Measurements from ENCODE around the genes GARIN4, ANGEL2 and PROX1.

- PRO-cap, 5 experiments: peak in 5 of 5 experiments; most common plus-strand start chr1:211579418 (in 5); most common minus-strand start chr1:211579560 (in 4)
- RAMPAGE, long total RNA, 2 experiments: no peak in any of the 2 experiments
- RRBS: 1% methylated on average over 19 of the region's 56 CpGs
Measured at GRCh38 chr1:211579355-211580400, 717 bp upstream of the SLC30A1 start.

DNA sequence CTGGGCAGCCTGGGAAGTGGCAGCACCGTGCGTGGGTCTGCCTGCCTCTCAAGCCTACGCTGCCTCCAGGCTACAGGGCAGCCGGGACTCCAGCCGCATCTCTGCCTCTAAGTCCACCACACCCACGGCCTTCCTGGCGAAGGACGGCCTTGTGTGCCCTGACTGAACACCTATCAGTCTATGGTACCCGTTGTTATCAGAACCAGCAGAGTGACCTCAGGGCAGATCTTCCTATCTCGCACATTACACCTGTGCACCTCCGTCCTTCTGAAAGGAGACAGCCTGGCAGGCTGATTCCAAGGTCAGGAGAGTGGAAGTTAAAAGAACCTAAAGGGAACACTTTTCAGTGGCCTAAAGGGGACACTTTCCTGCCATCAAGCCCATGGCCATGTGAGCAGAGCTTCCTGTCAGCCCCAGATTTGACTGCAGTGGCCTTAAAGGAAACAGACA, 35.7 kb upstream of the SLC30A1 start:
- PRO-cap, 5 experiments: no peak in any of the 5 experiments
- RAMPAGE, long total RNA, 2 experiments: no peak in any of the 2 experiments
- RRBS: no CpG with 5 or more reads among the region's 11 CpGs

DNA sequence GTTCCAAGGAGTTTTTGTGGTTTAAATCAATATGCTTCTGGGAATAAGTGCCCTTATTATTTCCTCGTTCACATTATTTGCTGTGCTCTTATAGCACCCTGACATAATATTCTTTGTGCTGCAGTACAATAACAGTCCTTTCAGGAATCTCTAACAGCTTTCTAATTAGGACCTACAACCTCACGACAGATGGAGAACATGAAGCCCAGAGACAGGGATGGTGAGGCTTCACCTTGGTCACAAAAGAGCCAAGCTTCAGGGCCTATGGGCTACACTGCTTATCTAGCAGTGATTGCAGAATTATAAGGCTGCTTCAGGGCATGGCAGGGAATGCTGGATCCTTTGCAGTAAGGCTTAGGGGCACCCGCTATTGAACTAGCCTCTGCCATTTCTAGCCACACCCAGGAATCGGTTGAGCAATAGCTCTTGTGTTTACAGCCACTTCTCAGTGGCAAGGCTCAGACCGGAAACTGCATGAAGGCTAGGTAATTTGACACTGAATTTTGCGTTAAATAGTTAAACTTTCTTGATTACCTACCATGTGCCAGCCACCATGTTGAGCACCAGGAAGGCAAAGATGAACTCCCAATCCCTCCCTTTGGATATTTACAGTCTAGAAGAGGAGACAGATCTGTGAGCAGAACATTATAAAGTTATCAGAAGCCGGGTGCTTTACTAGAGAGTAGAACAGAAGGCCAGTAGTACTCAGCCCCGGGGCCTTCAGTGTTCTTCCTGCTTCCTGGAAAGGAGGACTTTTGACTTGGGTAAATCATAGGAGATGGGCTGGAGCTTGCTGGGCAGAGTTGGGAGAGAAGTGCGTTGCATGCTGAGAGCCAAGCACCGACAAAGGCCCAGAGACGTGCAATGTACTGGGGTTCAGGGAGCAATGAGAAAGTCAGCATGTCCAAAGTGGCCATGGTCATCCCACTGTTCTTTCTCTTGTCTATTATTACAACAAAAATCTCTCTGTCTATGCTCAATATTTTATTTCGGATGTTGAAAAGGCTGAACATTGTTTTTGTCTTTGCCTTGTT, 98.5 kb upstream of the LPGAT1 start:
- PRO-cap, 5 experiments: peak in 2 of 5 experiments; most common plus-strand start position 461 of the sequence (in 2)
- RAMPAGE, long total RNA, 2 experiments: no peak in any of the 2 experiments
- RRBS: no CpG with 5 or more reads among the region's 12 CpGs

DNA sequence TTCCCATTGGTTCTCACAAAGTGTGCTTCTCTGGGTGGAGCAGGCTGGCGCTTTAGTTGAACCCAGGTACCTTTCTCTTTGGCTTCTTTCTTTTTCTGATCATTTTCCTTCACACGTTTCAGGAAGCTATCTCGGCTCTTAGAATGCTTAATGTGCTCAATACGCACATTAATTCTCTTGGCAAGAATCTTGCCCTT, 15.9 kb downstream of the DTL start:
- PRO-cap, 5 experiments: no peak in any of the 5 experiments
- RAMPAGE, long total RNA, 2 experiments: no peak in any of the 2 experiments
- RRBS: no CpG with 5 or more reads among the region's 4 CpGs

DNA sequence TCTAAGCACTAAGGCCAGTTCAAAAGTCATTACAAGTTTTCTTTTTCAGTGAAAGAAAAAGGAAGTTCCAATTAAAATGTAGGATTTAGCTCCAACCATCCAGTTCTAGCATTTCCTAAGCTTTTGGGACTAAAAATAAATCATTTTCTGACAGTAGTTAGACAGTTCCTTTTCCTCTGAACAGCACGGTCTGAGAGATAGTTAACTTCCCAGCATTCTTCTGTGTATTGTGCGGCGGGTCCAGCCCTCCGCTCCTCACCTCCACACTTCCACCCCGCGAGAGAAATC, 38.2 kb upstream of the PPP2R5A start:
- PRO-cap, 5 experiments: peak in 1 of 5 experiments; most common plus-strand start position 225 of the sequence (in 1)
- RAMPAGE, long total RNA, 2 experiments: no peak in any of the 2 experiments
- RRBS: no CpG with 5 or more reads among the region's 6 CpGs

GRCh38 chr1:212254819-212255481, 30.3 kb upstream of the PPP2R5A start:
- PRO-cap, 5 experiments: peak in 4 of 5 experiments; most common plus-strand start chr1:212255237 (in 3); most common minus-strand start chr1:212255150 (in 3)
- RAMPAGE, long total RNA, 2 experiments: no peak in any of the 2 experiments
- RRBS: no CpG with 5 or more reads among the region's 7 CpGs

GRCh38 chr1:212257224-212257694, 28.0 kb upstream of the PPP2R5A start:
- PRO-cap, 5 experiments: peak in 2 of 5 experiments; most common plus-strand start chr1:212257388 (in 1); most common minus-strand start chr1:212257305 (in 2)
- RAMPAGE, long total RNA, 2 experiments: no peak in any of the 2 experiments
- RRBS: no CpG with 5 or more reads among the region's 7 CpGs

- PRO-cap, 5 experiments: no peak in any of the 5 experiments
- RAMPAGE, long total RNA, 2 experiments: no peak in any of the 2 experiments
- RRBS: no CpG with 5 or more reads among the region's 13 CpGs
Measured at GRCh38 chr1:212283636-212284305, 1.4 kb upstream of the PPP2R5A start.

GRCh38 chr1:212491387-212491998, 58.8 kb downstream of the NENF start:
- PRO-cap, 5 experiments: no peak in any of the 5 experiments
- RAMPAGE, long total RNA, 2 experiments: no peak in any of the 2 experiments
- RRBS: no CpG with 5 or more reads among the region's 5 CpGs

- PRO-cap, 5 experiments: no peak in any of the 5 experiments
- RAMPAGE, long total RNA, 2 experiments: no peak in any of the 2 experiments
- RRBS: no CpG with 5 or more reads among the region's 7 CpGs
Measured at GRCh38 chr1:212605373-212605916, 3.1 kb upstream of the ATF3 start.

GRCh38 chr1:212605917-212606457, 2.6 kb upstream of the ATF3 start:
- PRO-cap, 5 experiments: peak in 4 of 5 experiments; most common plus-strand start chr1:212606330 (in 4); most common minus-strand start chr1:212606233 (in 1)
- RAMPAGE, long total RNA, 2 experiments: no peak in any of the 2 experiments
- RRBS: no CpG with 5 or more reads among the region's 7 CpGs

DNA sequence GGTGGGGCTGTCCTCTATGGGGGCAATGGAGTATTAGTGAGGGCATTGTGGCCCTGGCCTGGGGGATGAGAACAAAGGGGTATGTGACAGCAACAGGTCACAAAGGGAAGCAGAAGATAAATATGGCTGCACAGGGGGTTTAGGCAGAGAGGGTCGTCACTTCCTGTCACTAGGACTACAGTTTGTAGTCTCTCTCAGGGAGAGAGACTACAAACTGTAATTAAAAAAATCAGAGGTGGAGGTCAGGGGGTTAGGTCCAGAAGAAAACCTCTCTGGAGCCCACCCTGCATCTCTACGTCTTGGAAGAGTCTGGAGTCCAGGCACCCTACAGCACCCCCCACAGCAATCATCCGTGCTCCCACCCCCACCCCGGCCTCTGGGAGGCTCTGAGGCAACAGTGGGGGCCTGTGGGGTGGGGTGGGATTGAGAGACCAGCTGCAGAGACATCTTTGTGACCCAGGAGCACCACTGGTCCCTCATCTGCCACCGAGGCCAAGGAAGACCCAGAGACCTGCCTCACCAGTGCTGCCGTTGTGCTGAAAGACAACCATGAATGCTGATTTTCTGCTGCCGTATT, at the start of gene GARIN4:
GARIN4 (plus strand) TSS at position 146 of the 577 bp plus-strand sequence.
- PRO-cap, 5 experiments: no peak in any of the 5 experiments
- RAMPAGE, long total RNA, 2 experiments: no peak in any of the 2 experiments
- RRBS: no CpG with 5 or more reads among the region's 7 CpGs

GRCh38 chr1:212700604-212700820, 872 bp upstream of the BATF3 start:
- PRO-cap, 5 experiments: peak in 3 of 5 experiments; most common plus-strand start chr1:212700638 (in 3)
- RAMPAGE, long total RNA, 2 experiments: no peak in any of the 2 experiments
- RRBS: no CpG with 5 or more reads among the region's 12 CpGs

DNA sequence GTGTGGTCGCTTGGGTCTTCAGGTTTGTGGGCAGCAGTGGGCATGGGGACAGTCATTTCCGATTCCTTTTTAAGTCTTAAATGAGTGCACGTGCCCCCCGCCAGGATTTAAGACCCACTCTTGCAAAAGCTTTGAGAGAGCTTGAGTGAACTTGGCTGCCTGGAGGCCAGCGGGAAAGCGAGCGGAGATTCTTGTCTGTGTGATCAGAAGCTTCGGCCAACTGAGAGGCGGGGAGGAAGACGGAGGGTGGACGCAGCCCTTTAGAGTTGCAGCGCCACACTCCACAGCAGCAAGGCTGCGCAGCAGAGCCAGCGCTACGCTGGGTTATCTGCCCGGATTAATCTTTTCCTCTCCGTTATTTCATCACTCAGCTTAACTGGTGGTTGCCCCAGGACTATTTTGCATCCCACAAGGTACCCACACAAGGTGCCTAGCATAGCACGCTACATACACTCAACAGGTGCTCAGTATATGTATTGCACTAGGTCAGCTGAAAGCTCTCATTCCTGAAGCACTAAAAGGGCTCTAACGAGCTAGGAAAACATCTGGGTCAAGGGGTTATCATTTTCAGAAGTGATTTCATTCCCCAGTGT, 1.4 kb upstream of the BATF3 start:
- PRO-cap, 5 experiments: no peak in any of the 5 experiments
- RAMPAGE, long total RNA, 2 experiments: no peak in any of the 2 experiments
- RRBS: no CpG with 5 or more reads among the region's 19 CpGs

GRCh38 chr1:212979204-212979846, 29.0 kb downstream of the VASH2 start:
- PRO-cap, 5 experiments: no peak in any of the 5 experiments
- RAMPAGE, long total RNA, 2 experiments: no peak in any of the 2 experiments
- RRBS: no CpG with 5 or more reads among the region's 13 CpGs

DNA sequence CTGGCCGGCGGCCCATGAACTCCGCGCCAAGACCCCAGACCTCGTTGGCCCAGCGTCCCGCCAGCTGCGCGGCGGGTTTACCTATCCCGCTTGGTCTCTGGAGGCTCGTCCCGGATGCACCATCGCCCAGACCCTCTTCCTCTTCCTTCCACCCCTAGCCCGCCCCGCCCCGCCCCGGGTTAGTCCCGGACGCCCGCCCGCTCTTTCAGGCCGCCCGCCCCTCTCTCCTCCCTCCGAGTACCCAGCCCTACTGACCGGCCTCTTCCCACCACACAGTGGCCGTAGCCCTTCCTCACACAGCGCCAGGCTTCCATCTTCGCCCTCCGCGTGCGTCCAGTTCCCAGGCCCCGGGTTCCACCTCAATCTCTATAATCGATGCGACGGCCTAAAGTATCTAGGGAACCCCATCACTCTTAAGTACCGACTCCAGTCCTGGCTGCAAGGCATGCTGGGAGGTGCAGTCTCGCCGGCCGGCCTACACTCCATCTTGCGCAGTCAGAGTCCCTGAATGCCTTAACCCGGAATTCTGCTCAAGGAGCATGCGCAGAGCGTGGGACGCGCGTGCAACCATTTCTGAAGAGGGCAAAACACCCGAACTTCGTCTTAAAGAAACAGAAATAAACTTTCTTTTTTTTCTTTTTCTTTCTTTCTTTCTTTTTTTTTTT, at the start of gene ANGEL2:
ANGEL2 (minus strand) TSS at position 510 of the 665 bp plus-strand sequence.
- PRO-cap, 5 experiments: peak in 5 of 5 experiments; most common plus-strand start position 182 of the sequence (in 3); most common minus-strand start position 489 of the sequence (in 5)
- RAMPAGE, long total RNA, 2 experiments: start-site peak on the minus strand in 2 of 2 experiments, centred at positions 109 to 423 of the sequence, 38 to 211 reads per replicate
- RRBS: 2% methylated on average over 31 of the region's 49 CpGs

- PRO-cap, 5 experiments: no peak in any of the 5 experiments
- RAMPAGE, long total RNA, 2 experiments: no peak in any of the 2 experiments
- RRBS: no CpG with 5 or more reads among the region's 2 CpGs
Measured at GRCh38 chr1:213070320-213070851, 19.3 kb downstream of the RPS6KC1 start.

- PRO-cap, 5 experiments: peak in 5 of 5 experiments; most common plus-strand start chr1:213977562 (in 2); most common minus-strand start chr1:213977636 (in 4)
- RAMPAGE, long total RNA, 2 experiments: start-site peak on the plus strand in 1 of 2 experiments, at chr1:213977760-213977785 at its widest, 11 reads per replicate
- RRBS: no CpG with 5 or more reads among the region's 9 CpGs
Measured at GRCh38 chr1:213977452-213977972, 10.3 kb upstream of the PROX1 start.

DNA sequence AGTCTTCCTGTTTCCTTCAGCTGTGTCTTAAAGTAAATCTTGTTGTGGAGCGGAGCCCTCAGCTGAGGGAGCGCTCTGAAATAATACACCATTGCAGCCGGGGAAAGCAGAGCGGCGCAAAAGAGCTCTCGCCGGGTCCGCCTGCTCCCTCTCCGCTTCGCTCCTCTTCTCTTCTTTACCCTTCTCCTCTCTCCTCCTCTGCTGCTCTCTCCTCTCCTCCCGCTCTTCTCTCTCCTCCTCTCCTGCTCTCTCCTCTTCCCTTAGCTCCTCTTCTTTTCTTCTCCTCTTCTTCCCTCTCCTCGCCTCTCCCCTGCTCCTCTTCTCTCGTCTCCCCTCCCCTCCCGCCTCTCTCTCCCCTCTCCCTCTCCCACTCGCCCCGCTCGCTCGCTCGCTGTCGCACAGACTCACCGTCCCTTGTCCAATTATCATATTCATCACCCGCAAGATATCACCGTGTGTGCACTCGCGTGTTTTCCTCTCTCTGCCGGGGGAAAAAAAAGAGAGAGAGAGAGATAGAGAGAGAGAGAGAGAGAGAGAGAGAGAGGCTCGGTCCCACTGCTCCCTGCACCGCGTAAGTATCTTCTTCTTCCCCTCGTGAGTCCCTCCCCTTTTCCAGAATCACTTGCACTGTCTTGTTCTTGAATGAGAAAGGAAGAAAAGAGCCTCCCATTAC, at the start of gene PROX1:
PROX1 (plus strand) TSS at position 61 of the 673 bp plus-strand sequence.
- PRO-cap, 5 experiments: peak in 5 of 5 experiments; most common plus-strand start position 35 of the sequence (in 5); most common minus-strand start position 234 of the sequence (in 2)
- RAMPAGE, long total RNA, 2 experiments: start-site peak on the plus strand in 1 of 2 experiments, centred at positions 60 to 400 of the sequence, 56 to 892 reads per replicate; start-site peak on the minus strand in 1 of 2 experiments, centred at position 432 of the sequence, 21 to 50 reads per replicate
- RRBS: no CpG with 5 or more reads among the region's 30 CpGs

GRCh38 chr1:213990716-213990844, 2.8 kb downstream of the PROX1 start:
- PRO-cap, 5 experiments: peak in 2 of 5 experiments; most common plus-strand start chr1:213990769 (in 2); most common minus-strand start chr1:213990768 (in 1)
- RAMPAGE, long total RNA, 2 experiments: no peak in any of the 2 experiments